Brain (tissue), 1 donor: ENCODE measurements around the gene GOSR2.

DNA sequence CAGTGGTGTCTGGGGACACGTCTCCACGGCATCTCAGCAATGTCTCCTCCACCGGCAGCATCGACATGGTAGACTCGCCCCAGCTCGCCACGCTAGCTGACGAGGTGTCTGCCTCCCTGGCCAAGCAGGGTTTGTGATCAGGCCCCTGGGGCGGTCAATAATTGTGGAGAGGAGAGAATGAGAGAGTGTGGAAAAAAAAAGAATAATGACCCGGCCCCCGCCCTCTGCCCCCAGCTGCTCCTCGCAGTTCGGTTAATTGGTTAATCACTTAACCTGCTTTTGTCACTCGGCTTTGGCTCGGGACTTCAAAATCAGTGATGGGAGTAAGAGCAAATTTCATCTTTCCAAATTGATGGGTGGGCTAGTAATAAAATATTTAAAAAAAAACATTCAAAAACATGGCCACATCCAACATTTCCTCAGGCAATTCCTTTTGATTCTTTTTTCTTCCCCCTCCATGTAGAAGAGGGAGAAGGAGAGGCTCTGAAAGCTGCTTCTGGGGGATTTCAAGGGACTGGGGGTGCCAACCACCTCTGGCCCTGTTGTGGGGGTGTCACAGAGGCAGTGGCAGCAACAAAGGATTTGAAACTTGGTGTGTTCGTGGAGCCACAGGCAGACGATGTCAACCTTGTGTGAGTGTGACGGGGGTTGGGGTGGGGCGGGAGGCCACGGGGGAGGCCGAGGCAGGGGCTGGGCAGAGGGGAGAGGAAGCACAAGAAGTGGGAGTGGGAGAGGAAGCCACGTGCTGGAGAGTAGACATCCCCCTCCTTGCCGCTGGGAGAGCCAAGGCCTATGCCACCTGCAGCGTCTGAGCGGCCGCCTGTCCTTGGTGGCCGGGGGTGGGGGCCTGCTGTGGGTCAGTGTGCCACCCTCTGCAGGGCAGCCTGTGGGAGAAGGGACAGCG, 25.2 kb downstream of the STH start:
- RRBS, result no CpG with 5 or more reads among the region's 28 CpGs

DNA sequence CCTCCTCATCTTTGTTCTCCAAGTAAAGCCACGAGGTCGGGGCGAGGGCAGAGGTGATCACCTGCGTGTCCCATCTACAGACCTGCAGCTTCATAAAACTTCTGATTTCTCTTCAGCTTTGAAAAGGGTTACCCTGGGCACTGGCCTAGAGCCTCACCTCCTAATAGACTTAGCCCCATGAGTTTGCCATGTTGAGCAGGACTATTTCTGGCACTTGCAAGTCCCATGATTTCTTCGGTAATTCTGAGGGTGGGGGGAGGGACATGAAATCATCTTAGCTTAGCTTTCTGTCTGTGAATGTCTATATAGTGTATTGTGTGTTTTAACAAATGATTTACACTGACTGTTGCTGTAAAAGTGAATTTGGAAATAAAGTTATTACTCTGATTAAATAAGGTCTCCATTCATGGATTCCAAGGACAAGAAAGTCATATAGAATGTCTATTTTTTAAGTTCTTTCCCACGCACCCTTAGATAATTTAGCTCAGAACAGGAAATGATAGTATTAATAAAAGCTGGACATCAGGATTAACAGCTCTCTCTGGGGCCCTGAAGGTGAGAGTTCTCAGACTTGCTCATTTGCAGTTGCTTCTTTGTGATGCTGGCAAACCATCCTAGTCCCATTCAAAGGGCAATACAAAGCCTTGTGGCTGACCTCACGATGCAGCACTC, 29.0 kb downstream of the STH start:
- RRBS, result no CpG with 5 or more reads among the region's 7 CpGs

- RRBS, result no CpG with 5 or more reads among the region's 4 CpGs
These were observed 92.3 kb downstream of the KANSL1 start for GRCh38 chr17:46100754-46101517.

- RRBS, result no CpG with 5 or more reads among the region's 9 CpGs
These were observed 56.2 kb downstream of the KANSL1 start for GRCh38 chr17:46136799-46137702.

DNA sequence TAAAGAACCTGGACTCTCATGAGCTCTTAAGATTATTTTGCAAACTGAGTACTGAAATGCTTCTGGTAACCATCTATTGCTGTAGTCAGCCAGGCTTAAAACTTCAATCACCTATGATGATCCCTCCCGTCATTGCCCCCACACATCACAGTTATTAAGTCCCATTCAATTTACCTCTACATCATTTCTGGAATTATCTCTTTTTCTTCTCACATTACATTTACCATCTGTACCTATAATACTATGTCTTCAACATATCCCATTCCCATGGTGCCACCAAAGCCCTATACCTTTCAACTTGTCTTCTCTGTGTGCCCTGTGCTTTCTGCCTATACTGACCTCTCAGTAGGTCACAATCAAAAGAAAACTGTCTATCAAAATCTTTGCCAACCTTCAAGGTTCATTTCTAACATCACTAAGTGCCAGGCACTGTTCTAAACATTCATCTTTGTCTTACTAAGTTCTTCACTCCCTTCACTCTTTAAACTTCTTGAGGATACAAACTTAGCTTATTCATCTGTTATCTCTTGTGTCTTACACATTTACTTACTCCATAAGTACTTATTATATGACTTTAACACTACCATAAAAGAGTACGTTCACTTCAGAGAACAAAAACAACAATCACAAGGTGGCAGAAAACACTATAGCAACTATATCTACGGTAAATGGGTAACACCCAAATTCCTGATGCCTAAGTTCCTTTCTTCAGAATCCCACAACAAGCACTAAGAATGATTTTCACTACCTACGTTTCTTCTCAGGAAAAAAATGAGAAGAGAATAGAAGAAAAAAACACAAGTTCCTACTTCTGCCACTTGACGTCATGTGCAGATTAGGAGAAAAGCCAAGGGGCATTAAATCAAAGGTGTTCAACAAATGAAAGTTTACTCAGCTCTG, 29.4 kb downstream of the KANSL1 start:
- RRBS, result no CpG with 5 or more reads among the region's 5 CpGs

DNA sequence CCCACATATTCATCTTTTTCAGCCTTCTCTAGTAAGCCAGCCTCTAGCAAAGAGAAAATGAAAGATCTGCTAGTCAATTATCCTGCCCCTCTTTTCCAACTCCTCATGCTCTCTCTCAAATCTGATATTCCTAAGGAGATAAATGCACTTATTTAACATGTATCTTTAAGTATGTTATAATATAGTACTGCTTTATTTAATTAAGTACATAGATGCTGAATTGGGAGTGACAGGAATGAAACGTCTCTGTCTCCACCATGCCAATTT, 23.7 kb downstream of the KANSL1 start:
- RRBS, result no CpG with 5 or more reads among the region's 1 CpG

DNA sequence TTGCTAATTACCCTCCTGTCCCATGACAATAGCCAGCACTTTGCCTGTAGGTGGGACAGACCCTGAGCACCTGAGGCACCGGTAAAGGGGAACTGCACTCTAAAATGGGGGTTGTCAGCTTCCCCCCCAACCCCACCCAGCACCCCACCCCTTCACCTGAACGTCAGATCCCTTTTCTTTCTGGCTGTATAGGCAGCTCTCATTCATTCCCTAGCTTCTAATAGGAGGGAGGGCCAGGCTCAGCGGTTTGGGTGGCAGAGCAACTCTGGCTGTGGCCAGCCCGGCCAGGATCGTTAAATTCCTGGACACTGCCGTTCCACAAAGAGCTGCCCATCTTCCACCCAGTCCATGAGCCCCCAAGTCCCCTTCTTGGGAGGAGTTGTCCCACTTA, 45.9 kb downstream of the WNT3 start:
- RRBS, result no CpG with 5 or more reads among the region's 6 CpGs

GRCh38 chr17:46862926-46863506, 11.6 kb downstream of the WNT9B start:
- RRBS, result no CpG with 5 or more reads among the region's 16 CpGs

DNA sequence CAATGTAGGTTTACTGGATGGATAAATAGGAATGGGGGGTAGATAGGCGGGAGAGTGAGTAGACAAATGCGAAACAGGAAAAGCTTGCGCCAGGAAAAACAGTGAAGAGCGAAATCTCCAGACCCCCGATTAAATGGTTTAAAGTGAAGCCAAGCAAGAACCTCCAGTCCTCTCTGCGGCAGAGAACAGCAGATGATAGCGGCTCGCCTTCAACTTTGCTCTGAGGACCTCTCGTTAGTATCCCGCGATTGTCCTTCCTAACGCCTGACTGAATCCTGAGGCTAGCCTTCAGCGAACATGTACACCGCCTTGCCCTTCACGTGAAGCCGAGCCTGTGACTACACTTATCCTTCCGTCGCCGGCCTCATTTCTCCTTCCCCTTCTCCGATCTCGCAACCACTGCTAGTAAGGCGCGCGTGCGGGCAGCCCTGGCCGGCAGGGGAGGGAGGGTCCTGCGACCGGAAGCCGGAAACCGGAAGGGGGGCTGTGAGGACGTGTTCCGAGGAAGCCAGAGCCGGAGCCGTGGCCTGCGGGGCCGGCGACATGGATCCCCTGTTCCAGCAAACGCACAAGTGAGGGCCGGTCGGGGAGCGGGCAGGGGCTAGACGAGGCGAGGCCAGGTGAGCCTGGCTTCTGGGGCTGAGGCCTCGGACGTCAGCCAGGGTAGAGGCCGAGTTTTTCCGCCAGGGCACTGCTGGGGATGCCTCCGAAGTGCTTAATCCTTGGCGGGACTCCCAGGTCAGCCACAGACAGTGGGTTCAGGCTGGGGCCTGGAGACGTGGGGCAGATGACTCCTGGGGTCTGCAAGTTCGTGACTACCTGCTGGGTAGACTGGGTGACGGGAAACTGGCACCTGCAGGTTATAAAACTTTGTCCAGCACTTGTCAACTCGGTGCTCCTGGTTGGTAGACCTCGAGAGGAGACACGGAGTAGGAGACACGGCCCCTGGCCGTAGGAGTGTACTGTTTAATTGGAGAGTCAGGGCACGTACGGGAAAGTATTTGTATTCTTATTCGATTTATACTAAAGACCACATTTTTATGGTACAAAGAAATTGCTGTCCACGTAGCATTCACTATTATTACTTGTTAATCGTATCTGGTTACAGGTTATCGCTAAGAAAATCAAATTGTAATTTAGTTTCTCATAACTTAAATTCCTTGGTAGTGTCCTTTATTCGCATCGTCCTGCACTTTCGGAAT, at the start of gene GOSR2:
TSS of gene GOSR2 (plus strand) at position 511 of the 1,202 bp plus-strand sequence.
- RRBS, result 2% methylated on average over 15 of the region's 66 CpGs

DNA sequence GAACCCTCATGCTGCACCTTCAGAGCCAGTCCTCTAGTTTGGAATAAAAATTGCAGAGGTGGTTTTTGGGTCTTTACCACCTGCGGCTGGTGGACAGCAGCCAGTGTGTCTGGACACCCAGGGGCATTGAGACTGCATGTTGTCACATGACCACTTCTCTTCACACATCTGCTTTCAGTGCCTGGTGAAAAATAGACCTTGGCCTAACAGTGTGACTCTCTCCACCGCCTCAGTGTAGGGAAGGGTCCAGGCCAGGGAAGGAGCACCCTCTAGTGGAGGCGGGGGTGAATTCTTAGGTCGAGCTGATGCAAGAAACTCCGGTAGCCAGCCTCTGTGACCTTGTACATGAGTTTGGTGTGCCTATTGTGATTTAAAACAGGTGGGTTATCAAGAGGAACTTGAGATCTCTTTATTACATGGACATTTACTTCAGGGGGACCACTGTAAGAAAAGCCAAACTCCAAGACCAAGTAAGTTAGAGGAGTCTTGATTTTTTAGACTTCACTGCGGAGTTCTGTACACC, 17.8 kb downstream of the GOSR2 start:
- RRBS, result no CpG with 5 or more reads among the region's 6 CpGs

DNA sequence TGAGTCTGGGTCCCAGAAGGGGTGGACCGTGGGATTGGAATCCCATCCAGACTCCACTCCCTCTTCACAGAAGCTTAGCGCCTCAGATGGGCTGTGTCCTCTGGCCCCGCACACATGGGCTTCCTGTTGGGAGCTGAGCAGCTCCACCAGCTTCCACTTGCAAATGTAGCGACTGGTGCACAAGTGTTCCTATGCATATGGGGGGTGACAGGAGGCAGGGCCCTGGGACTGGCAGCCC, 31.0 kb upstream of the RPRML start:
- RRBS, result no CpG with 5 or more reads among the region's 4 CpGs

GRCh38 chr17:47068419-47069241, 89.6 kb upstream of the RPRML start:
- RRBS, result no CpG with 5 or more reads among the region's 19 CpGs

- RRBS, result no CpG with 5 or more reads among the region's 3 CpGs
These were observed 71.1 kb downstream of the CDC27 start for GRCh38 chr17:47117901-47118505.

DNA sequence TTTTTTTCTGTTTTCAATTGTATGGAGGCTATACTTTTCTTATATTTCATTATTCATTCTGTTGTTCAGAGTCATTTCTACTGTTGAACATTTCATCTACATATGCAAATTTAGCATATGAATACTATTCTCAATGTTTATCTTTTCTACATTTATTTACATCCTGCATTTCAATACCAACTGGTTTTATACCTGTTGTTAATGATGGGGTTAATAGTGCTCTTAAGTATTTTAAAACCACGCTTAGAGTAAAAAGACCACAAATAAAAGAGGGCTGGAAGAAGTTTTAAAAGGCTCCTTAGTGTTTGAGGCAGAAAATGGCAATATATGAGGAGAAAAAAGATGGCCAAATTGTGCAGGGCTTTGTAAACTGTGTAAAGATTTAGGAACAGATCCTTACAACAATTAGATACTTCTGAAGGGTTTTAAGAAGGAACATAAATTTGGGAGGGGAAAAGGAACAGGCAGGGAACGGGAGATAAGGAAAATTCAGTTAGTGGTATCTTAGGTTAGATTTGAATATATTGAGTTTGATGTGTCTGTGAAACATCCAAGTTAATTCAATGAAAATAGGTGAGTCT, 12.8 kb downstream of the CDC27 start:
- RRBS, result no CpG with 5 or more reads among the region's 2 CpGs

- RRBS, result no CpG with 5 or more reads among the region's 15 CpGs
These were observed 21.8 kb downstream of the ITGB3 start for GRCh38 chr17:47275171-47276070.

- RRBS, result no CpG with 5 or more reads among the region's 11 CpGs
These were observed 23.3 kb downstream of the ITGB3 start for GRCh38 chr17:47276855-47277423.

GRCh38 chr17:47316299-47316819, 7.4 kb upstream of the EFCAB13 start:
- RRBS, result no CpG with 5 or more reads among the region's 3 CpGs

- RRBS, result no CpG with 5 or more reads among the region's 19 CpGs
These were observed 864 bp downstream of the KPNB1 start for GRCh38 chr17:47650682-47650884.

DNA sequence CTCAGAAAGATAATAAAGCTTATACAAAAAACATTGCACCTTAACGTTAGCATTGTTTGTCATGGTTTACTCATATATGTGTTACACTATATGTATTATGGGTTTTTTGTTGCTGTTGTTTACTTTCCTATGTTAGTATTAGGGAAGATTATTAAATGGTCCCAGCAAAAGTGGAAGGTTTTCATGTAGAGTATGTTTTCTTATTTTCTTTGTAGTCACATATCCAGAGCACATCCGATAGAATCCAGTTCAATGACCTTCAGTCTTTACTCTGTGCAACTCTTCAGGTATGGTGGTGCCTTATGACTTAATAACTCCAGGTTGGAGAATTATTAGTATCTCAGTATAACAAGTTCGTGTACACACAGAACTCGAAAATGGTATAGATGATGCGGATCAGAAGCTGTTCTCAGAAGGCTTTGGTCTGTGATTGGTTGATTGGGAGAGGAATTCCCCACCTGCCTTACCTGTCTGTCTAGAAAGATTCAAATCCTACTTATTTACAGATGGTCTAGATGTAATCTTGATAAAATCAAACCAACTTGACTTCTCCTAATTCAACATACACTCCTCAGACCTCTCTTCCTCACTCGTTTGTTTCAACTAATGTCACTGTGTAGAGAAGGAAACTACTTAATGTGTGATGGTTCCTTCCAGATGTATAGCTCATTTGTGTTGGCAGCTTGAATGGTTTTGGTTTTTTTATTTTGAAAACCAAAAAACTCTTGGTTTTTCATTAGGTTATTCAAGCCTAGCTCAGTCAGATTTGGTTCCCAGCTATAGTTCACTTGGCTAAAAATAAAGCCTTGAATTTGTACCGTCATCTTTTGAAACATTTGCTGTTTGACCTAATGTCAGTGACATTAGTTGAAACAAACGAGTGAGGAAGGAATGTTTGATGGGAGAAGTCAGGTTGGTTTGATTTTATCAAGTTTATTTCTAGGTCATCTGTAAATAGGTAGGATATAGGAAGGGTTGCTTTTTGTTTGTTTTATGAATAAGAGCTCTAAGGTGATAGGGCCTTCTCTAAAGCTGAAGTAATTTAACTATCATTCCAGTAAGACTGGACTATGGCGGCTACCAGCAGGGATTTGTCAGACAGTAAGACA, 20.3 kb upstream of the TBKBP1 start:
- RRBS, result no CpG with 5 or more reads among the region's 9 CpGs